Mammary microvascular endothelial cell (primary cell): ENCODE measurements around the genes XCR1, LTF, TDGF1 and ALS2CL.

- RAMPAGE, long total RNA = no peak
These were observed 11.1 kb downstream of the TGM4 start for GRCh38 chr3:44885495-44885842.

- RAMPAGE, long total RNA = no peak
These were observed 8.7 kb downstream of the CLEC3B start for GRCh38 chr3:45034488-45035511.

DNA sequence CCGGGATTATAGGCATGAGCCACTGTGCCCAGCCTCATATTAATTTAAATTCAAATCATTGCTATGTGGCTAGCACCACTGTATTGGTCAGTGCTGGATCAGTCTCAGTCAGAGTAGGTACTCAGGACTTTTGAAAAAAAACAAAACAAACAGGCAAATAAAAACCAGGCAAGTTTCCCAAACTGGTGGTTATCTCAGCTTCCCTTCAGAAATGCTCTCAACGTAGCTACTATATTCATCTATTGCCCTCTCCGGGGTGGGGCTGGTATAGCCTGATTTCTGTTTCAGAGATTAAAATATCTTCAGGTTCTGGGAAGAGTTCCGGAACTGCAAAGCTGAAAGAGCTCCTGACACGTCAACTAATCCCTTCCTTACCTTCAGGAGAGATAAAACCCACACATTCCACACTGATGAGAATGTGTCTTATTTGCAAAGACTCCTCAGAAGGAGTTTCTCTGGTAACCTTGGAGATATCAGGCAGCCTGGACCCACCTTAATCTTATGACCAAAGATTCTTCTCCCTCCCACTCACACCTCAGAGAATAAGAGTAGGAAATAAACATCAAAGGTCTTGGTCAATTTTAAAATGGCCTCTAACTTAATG is 54.0 kb downstream of the CDCP1 start:
- RAMPAGE, long total RNA = no peak

GRCh38 chr3:45092665-45093338 is 53.4 kb downstream of the CDCP1 start:
- RAMPAGE, long total RNA = no peak

- RAMPAGE, long total RNA = no peak
These were observed 33.2 kb downstream of the CDCP1 start for GRCh38 chr3:45112828-45113453.

DNA sequence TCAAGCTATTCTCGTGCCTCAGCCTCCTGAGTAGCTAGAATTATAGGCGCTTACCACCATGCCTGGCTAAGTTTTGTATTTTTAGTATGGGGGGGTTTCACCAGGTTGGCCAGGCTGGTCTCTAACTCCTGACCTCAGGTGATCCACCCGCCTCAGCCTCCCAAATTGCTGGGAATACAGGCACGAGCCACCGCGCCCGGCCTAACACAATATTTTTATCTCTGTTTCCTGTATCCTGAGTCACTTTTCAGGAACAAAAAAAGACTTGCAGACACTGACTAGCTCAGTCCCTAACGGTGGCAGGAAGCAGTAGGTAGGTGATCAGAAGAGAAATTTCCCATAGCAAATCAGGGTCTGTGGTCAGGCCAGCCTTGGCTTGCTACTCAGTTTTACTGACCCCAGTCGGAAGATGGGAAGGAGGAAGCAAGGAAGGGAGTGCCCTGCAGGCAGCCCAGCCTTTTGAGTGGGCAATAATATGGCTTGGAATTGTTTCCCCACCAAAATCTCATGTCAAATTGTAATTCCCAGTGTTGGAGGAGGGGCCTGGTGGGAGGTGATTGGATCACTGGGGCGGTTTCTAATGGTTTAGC is 19.3 kb upstream of the CDCP1 start:
- RAMPAGE, long total RNA = no peak

GRCh38 chr3:45366387-45366738 is 22.0 kb upstream of the LARS2 start:
- RAMPAGE, long total RNA = no peak

DNA sequence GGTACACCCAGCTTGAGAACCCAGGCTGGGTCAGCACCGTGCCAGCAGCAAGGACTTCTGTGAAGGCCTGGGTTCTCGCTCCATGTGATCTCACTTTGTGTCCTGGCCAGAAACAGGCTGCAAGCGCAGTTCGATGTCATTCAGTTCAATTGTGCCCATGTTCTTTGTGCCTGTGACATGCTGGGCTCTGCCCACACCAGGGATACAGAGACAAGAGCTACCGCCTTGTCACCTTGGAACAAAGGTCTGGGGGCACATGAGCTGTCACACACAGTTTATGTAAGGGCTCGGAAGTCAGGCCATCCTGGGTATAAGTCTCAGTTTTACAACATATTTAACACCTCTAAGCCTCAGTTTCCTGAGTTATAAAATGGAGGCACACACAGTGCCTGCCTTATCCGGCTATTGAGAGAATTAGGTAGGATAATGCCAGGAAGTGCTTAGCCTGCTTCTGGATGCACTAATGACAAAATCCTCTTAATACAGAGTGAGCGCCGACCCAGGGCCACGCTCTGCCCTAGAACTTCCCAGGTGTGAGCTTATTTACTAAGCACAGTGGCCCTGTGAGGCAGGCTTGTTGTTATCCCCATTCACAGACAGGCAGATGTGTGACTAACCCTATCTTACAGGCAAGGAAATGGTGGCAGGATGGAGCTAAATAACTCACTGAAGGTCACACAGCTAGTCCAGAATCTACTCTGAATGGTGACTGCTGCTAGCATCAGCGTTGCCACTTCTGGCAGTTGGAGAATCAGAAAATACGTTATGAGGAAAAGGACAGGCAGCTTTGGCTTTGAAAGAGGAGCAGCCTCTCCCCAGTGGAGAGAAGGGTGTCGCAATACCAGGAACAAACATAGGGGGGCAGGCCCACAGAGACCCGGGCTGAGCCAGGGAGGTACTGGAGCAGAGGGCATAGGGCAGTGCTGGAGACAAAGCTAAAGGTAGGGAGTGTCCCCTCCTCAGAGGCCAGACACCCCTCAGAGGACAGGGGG is 50.2 kb upstream of the LIMD1 start:
- RAMPAGE, long total RNA = no peak

DNA sequence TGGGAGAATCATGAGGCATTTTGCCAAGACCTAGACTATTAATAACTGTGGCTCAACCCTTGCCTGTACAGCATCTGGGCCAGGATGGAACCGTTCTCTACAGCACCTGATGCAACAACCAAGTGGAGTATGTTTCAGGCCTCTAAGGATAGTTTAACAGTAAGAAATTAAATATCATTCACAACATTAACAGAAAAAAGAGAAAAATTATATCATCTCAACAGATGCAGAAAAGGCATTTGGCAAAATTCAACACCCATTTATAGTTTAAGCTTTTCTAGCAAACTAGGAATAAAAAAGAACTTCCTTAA is 20.3 kb upstream of the SLC6A20 start:
- RAMPAGE, long total RNA = no peak

DNA sequence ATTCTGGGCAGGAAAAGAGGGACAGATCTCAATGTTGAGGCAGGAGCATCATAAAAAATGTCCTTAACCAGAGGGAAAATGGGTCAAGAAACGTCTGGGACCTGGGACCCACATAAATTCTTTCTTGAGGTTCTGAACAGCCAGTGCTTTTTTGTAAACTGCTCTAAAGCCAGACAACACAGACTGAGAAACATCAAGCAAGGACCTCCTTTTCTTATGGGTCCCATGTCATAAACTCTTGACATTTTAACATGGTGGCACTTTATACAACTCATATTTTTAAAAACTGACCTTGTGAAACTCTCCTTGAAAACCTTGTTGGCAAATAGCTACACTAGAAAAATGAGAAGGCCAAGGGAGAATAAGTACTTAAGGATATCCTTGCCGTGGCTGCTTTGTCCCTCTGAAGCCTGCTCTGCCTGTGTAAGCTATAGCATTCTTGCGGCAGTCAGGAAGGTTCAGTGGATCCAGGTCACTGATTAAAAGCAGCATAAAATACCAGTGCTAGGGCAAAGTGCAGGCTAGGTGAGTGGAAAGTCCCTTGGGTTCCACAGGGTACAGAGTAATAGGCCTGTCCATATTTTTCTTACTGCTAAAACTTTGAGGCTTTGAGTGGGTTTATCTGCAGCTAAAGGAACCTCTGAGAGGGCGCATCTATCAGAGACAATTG is 10.1 kb downstream of the CXCR6 start:
- RAMPAGE, long total RNA = no peak

- RAMPAGE, long total RNA = no peak
These were observed 7.3 kb downstream of the FYCO1 start for GRCh38 chr3:45988365-45988763.

DNA sequence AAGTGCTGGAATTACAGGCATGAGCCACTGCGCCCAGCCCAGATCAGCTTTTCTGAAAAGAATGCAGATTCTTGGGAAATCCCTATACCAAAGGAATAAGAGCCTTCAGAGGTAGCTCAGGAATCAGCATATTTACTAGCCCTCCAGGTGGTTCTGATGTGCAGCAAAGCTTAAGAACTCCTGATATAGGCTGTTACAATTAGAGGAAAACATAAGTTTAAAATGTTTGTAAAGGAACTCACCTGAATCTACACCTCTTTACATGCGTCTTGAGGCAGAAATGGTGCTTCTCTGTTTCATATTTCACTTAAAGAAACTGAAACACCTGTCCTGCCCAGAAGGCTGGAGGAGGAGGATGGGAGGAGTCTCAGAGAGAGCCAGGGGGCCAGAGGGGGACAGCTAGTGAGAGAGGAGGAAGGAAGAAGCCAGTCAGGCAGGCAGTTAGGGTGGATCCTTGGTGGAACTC is at the start of gene XCR1:
Gene XCR1 (minus strand): TSS at position 309 of the 466 bp plus-strand sequence.
- RAMPAGE, long total RNA = no peak

DNA sequence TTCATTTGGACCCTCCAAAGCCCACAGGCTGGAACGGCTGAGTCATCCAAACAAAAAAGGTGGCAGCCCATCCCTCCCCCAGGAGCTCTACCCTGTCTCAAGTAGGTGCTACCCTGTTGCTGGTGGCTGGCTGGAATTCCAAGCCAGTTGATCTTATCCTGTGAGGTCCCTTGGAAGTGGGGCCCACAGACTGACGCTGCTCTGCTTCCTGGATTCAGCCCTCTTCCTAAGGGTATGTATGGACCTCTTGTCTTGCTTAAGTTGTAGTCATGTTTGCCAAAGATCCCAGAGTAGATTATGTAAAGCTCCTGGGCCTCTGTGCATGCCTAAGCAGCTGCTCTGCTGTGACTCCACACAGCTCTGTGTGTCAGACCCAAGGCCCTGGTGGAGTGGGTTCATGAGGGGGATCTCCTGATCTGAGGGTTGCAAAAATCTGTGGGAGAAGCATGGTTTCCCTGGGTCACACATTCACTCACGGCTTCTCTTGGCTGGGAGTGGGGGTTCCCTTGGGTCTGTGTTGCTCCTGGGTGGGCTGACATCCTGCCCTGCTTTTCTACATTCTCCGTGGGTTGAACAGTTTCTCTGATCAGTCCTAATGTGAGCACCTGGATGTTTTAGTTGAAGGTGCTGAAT is 44.4 kb downstream of the CCR1 start:
- RAMPAGE, long total RNA = no peak

DNA sequence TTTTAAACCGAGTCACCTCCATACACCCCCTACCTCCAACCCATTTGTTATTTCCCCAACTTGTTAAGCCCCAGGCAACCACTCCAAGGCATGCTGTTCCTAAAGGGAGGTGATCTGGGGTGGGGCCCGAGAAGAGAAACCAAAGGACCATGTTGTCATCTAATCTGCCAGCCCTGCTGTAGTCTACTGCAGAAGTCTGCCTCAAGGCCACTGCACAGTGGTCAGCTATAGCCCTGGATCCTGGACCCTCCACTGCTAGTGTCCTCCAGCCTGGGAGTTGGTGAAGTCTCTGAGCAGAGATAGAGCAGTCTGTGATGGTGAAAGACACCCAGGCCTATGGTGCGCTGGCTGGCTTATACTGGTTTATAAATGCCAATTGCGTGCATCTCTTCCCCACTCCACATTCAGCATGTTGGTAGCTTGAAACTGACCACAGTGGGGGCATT is 1.5 kb downstream of the CCR1 start:
- RAMPAGE, long total RNA = no peak

DNA sequence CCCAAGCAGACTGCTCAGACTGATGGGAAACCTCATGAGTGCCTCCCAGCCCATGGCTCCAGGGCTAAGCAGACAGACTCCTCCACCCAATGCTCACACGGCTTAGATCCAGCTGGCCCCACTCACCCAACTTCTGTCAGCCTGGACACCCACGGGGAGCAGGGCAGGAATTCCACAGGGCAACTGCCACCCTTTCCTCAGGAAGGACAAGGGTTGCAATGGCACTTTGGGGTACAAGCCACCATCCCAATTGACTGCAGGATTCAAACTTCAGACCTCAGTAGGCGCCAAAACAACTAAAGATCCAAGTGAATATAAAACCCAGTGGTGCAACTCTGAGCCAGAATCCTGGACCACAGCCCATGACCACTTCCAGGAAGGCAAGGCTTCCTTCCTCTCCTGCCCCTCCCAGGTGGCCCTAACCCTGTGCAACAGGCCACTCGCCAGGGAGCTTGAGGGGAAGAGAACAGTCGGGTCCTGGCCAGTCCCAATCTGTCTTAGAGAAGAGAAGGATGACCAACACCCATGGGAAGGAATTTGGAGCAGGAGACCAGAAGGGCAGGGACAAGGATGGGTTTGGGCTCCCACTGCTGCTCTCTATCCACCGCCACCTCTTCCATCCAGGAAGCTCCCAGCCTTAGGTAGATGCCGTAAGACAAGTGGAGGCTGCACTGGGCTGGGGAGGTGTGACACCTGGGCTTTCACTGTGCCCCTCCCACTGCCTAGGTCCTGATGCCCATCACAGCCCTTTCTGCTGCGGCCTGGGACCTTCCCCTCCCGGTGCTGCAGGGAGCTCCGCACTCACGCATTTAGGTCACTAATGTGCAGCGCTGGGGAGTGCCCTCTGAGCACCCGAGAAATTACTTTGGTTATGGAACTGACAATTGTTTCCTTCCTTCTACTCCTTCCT is 1.1 kb downstream of the LTF start:
- RAMPAGE, long total RNA = no peak

GRCh38 chr3:46464730-46465340 is at the start of gene LTF:
TSS of gene LTF (minus strand) at chr3:46464905.
- RAMPAGE, long total RNA = no peak

GRCh38 chr3:46538762-46539529 is 27.2 kb downstream of the LRRC2 start:
- RAMPAGE, long total RNA = no peak

GRCh38 chr3:46565131-46565541 is 966 bp downstream of the LRRC2 start:
- RAMPAGE, long total RNA = no peak

- RAMPAGE, long total RNA = no peak
These were observed at the start of gene TDGF1 for GRCh38 chr3:46577519-46578307. TSS of gene TDGF1 (plus strand) at chr3:46577788.

DNA sequence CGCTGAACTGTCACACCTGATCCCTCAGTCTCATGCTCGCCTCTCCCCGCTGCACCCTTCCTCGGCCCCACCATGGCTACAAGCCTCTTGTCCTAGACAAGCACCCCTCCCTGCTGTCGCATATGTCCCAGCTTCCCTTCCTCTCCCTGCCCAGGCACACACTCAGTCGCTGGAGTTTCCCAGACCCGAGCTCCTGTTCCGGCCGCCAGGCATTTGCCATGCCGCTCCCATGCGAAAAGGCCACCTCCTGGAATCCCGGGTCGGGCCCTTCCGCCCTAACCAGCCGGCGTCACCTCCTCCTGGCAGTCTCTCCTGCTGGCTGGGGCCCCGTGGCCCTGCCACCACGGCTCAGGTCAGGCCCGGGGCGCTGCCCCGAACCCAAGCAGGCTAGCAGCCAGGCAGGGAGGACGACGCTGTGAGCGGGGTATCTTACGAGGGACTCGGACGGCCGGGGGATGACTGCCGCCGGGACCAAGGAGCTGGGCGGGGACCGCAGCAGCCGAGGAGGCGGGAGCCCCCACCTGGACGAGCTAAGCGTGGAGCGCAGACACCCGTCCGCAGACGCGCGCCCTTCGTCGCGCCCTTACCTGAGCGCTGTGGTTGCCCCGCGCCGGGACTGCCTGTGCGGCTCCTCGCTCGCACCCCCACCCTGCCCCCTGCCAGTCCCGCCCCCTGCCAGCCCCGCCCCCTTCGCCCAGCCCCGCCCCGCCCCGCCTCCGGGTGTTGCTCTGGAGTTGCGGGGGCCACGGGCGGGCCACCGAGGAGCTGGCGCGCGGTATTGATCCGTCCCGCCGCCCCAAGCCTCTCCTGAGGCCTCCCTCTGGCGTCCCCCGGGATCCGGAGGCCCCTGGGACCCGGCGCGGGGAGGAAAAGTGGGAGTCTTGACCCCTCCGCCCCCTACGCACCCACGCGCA is at the start of gene ALS2CL:
Gene ALS2CL (minus strand): TSS at position 624 of the 914 bp plus-strand sequence.
- RAMPAGE, long total RNA = no peak